ENCODE measurements around a stretch of chr17.

DNA sequence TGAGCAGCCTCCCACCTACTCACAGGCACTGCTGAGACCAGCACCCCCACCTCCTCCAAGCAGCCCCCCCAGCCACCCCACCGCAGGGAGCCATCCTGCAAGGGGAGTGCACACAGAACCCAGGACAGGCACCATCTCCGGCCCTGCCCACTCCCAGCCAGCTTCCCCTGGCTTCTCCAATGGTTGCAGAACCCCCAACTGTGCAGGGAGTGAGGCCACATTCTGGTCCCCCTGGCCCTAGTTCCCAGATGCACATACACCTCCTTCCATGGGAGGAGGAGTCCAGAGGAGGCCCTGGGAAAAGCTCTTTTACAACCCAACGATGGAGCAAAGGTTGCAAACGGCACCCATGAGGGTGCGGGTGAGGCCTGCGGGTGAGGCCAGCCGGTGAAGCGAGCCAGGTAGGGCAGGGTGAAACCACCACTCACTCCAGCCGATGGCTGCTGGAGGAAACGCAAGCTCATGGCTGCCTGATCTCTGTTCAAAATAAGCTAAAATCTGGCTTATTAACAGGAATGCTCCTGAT lies 69.7 kb downstream of the ABR start:
- PRO-cap = no peak

DNA sequence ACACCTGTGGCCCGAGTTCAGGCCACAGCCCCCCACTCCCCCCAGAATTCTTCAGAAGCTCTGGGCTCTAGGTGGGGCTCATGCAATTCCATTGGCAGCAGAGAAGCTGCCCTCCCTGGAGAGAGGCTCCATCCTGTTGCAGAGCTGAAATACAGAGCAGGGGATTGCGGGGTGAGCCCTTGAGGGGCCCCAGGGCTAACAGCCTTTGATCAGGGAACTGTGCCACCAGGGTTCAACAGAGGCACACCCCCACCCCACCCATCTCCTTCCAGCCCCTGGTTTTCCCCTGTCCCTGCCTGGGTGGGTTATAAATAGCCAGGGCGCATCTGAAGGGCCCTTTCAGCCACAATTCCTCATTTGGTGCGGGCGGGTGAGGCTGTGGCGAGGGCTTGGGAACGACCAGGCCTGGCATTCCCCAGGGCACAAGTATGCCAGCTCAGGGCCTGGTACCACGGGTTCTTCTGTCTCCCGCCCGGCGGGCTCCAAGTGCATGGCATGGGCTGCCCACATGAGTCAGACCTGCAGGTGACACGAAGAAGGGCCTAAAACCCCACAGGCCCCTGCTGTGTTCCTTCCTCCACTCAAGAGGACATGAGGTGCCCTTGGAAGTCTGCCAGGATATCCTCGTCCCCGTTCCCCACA lies 69.1 kb downstream of the ABR start:
- PRO-cap = no peak

DNA sequence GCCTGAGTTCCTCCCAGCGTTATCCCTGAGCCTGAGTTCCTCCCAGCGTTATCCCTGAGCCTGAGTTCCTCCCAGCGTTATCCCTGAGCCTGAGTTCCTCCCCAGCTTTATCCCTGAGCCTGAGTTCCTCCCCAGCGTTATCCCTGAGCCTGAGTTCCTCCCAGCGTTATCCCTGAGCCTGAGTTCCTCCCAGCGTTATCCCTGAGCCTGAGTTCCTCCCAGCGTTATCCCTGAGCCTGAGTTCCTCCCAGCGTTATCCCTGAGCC lies 60.7 kb downstream of the ABR start:
- PRO-cap = no peak

GRCh38 chr17:1186716-1187763 lies 7.3 kb upstream of the ABR start:
- PRO-cap = no peak

DNA sequence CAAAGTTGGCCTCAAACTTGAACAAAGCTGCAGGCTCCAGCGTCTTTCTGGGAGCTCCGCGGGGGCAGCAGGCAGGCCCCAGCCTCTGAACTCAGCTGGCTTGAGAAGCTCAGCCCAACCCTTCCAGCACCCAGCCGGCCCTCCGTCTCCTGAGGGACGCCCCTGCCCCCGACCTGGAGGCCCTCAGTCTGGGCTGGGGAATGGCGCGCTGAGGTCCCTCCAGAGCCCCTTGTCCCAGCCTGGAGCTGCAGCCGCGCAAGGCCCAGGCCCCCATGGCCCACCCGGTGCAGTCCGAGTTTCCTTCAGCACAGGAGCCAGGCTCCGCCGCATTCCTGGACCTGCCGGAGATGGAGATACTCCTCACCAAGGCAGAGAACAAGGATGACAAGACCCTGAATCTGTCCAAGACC lies 273 bp downstream of the TRARG1 start:
- PRO-cap = no peak

- PRO-cap = no peak
Measured at GRCh38 chr17:1404786-1405145, 4.7 kb upstream of the YWHAE start.

GRCh38 chr17:1422693-1423925 lies 23.1 kb upstream of the YWHAE start:
- PRO-cap = no peak

DNA sequence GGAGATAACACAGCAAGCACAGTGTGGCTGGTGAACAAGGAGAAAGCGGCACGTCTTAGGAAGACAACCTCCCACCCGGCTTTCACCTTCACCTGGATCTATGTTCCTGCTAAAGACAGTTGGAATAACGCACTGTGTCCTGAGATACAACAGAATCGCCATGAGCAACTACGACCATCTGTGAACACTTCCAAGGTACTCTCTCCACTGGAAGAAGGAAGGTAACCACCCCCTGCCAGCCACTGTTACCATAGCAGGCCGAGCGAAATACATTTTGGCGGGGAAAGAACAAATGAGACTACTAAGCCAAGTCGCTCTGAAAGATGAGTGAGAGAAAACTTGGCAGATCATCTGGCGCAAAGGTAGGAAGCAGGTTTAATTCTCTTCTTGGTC lies 9.9 kb downstream of the CRK start:
- PRO-cap = no peak

DNA sequence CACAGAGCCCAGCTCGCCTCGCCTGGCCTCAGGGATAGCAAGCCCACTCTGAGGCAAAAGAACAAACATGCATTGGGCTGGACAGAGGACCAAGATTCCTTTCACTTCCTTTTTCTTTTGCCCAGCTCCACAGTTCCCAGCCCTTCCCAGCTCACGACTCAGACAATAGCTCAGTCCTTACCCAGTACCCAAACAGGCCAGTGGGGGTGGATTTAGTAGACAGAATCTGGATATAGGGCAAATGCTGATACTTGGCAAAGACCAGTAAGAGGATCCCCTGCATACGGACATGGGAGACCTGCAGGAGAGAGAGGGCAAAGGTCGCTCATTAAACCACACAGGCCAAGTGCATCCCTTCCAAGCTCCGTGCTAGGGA lies 6.9 kb downstream of the INPP5K start:
- PRO-cap = no peak

DNA sequence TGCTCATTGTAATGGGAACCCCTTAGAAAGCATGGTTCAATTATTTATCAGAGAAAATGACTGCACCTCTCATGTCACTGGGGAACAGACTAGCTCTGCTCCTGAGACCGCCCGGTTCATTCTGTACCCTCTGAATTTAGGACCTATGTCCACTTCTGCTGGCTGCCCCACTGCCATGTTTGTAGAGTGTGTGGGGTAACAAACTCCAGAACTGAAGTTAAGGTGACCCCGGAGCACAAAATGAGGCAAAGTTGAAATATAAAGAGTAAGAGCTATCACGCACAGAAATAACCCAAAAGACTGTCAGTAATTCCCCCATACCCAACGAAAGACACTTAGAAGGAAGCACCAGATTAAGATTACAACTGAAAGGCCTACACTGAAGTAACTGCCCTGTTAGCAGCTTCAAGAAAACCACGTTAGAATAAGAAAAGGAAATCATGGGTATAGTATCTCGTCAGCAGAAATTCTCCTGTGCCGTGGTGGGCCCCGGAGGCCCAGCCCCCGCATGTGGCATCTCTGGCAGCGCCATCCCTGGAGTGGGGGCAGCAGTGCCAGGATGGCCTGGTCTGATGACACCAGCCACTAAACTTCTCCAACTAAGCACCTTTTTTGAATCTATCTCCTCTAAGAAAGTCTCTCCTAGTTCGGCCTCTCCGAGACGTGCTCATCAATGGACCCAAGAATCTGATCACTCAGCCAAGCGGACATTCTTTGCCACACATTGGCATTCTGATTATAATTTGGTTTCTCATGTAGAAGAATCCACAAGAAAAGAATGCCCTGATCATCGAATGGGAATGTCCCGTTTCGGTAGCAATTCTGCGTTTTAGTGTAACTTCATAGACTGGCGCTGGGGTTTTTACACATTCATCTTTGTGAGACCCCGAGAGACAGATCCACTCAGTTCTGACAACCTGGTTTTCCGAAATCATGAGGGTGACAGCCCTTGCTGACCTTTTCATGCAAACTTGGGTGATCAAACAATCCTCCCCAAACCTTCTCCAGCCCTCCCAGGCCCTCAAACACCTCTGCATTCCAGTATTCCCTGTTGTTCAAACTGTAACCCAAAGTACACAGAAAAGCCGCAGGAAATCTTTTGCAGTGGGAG lies 18.7 kb downstream of the PITPNA start:
- PRO-cap = no peak

- PRO-cap = no peak
Measured at GRCh38 chr17:1620720-1621641, 7.7 kb downstream of the SLC43A2 start.

GRCh38 chr17:1629459-1630297 lies 1.0 kb upstream of the SLC43A2 start:
- PRO-cap = no peak

- PRO-cap = no peak
Measured at GRCh38 chr17:1654076-1654531, 4.4 kb upstream of the RILP start.

GRCh38 chr17:1655263-1655666 lies 5.6 kb upstream of the RILP start:
- PRO-cap = no peak

- PRO-cap = no peak
Measured at GRCh38 chr17:1679510-1680039, 5.1 kb downstream of the PRPF8 start.

GRCh38 chr17:1704841-1705997 lies 5.0 kb downstream of the TLCD2 start:
- PRO-cap = no peak

DNA sequence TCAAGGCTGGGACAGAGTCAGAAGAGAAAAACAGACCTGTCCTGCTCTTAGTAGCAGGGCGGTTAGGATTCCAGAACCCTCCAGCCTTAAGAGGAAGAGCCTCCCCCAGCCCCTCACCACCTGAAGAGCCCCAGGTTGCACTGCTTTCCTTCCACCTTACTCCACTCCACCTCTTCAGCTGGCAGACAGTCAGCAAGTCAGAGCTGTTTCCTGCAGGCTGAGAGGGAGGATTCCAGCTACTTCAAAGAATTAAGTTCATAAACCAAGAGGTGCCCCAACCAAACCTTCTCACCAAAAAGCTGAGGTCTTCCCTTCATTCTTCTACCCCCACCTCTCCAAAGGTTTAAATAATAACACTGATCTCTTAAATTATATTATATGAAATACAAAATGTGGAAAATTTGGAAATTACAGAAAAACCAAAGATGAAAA lies 986 bp upstream of the TLCD2 start:
- PRO-cap = no peak

- PRO-cap = no peak
Measured at GRCh38 chr17:1711579-1712560, 1.7 kb upstream of the TLCD2 start.

GRCh38 chr17:1715807-1716973 lies 6.0 kb upstream of the TLCD2 start:
- PRO-cap = unidirectional peak, minus-strand start at chr17:1716208

- PRO-cap = no peak
Measured at GRCh38 chr17:1729856-1730668, 5.6 kb downstream of the WDR81 start.

All from peritoneum (tissue), 1 donor.